ENCODE measurements around a stretch of chr12.

DNA sequence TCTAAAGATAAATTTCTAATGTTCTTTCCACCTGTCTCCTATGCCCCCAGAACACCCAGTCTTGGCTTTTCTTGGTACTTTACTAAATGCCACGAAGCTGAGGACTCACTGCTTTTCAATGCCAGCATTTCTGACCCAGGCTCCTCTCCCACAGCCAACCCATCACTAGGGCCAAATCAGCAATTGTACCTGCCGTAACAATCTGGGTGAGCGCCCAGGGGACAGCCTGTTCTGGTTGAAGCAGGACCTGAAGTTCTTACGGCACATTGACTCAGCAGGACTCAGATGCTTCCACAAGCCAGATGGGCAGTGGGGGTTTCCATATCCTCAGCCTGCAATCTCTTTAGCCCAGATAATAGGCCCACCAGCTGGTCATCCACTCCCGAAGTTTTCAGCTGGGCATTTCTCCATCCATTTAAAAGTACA, 75.1 kb upstream of the PLXNC1 start:
- CAGE, long polyA plus RNA = no peak
- RRBS = no CpG with 5 or more reads among the region's 5 CpGs

DNA sequence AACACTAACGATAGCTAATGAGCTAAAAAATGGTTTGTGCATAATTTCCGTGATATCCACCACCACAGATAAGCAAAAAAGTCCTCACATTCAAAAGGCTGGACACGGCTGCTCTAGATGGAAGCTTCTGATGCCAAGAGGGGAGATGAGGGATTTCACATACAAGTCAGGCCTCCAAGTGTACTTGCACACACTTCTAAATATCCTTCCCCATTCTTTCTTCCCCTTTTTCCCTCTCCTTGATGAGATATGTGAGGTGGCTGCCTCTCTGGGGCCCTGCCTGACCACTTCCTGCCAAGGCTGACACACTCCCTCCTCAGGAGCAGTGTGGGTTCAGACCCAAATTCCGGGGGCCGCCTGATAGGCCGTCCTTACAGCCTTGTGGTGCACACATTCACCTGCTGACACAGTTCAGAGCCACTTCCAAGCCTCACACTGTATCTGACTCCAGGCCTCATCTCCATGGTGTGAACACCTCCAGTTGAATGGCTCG, 96.4 kb downstream of the PLXNC1 start:
- CAGE, long polyA plus RNA = no peak
- RRBS = no CpG with 5 or more reads among the region's 7 CpGs

DNA sequence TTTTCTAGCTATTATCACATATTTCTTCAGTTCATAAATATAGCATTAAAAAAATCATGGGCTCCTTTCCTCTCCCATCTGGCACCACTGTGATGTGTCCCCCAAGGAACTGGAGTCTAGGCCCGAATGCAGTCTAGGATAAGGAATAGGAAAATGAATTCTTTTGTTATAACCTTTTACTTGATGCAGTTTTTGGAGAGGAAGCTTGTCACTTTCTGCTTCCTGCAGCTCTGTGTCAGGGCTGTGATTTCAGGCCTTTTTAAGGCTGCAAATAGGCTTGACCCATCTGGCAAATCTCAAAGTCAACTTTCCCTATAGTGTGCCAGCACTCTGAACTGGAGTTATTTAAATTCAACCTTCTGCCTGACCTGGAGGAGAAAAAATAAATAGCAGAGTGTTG, 51.8 kb upstream of the CEP83 start:
- CAGE, long polyA plus RNA = no peak
- RRBS = no CpG with 5 or more reads among the region's 1 CpG

DNA sequence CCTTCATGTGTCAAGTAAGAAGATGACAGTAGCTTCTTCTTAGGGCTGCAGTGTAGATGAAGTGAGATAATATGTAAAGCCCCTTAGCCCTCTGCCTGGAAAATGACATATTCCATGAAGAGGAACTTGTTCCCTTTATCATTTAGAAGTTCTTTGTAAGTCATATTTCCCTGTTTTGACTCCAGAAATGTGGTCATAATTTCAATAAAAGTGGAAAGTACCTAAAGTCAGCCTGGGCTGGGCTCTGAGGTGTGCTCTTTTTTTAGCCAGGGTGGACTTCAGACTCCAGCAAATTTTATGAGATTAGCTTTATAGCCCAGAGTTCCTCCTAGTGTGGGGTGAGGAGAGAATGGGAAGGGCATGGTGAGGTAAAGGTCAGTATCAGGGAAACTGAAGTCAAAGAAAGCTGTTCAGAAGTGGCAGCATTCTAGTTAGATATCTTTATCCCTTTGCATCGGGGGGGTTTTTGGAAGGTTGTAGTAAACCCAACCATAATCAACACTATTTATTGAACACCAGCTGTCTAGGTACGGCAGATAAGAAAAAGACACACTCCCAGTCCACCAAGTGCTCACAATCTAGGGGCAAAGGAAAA, 92.5 kb downstream of the TMCC3 start:
- CAGE, long polyA plus RNA = no peak
- RRBS = no CpG with 5 or more reads among the region's 2 CpGs

- CAGE, long polyA plus RNA = no peak
These were observed 18.9 kb downstream of the TMCC3 start for GRCh38 chr12:94631541-94631740.

DNA sequence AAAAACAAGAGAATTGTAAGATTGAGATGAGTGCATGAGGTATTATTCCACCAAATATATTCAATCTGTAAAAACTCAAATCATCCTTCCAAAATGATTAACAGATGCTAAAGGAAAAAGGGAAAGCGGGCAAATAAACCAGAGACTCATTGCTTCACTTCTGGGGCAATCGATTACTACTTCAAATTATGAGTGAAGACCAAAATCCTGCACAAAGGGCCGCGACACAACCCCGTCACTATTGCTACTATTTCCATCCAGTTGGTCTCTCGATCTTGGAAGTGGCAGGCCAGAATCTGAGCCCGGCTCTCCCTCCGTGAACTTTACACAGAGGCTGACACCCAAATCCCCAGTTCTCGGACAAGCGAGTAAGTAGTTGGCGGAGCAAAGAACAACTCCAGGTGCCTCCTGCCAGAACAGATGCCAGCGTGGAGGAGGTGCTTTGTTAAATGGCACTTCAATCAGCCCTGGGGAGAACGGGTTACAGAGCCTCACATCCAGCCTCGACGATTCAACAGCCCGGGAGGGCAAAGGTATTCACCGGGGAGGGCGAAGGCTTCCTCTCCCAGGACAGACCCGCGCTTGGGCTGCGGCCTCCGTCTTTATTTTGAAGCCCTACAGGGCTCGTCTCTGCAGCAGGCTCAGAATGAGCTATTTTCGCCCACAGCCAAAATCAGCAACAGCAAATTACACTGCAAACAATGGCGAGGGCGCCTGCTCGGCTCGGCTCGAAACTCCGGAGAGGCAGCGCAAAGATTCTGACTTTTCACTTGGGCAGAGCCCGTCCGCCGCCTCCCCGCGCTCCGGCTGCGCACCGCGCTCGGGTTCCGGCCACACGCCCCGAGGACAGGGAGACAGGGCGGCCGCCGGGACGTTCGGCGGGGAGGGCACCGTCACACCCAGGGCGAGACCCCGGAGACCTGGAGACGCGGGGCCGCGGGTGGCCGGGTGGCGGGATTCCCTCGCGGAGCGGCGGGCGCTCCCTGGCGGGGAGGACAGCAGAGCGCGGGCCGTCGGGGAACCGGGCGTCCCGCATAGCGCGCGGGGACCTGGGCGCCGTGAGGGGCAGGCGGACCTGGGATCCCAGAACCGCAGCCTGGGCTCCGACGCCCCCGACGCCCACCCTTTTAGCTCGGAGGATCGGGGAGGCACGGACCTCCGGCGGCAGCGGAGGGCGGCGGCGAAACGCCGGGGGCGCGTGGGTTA, 883 bp downstream of the TMCC3 start:
- CAGE, long polyA plus RNA = no peak
- RRBS = 3% methylated on average over 35 of the region's 96 CpGs

DNA sequence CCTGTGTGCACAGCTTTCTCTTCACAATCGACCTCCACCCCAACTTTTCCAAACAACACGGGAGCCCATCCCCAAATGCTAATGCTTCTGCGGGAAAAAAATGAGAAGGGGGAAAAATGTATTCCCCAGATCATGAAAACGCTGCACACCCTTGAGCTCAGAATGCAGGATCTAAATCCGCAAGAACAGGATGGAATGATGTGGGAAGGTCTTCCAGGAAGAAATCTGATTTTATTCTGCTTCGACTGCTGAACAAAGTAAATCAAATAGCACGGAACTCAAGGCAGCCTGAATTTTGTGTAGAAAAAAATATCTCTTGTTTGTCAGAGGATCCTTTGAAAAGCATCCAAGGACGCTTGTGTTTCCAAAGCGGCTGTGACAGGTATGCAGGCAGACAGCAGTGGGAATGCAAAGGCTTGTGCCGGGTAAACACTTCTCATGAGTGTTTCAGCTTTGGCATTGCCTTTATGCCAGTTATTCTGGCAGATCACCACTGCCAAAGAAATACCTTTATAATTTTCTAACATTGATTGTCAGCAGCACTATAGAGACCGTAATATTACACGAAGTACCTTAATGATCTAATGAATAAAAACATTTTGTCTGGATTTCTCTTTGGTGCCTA, 128.6 kb downstream of the NDUFA12 start:
- CAGE, long polyA plus RNA = no peak
- RRBS = no CpG with 5 or more reads among the region's 12 CpGs

DNA sequence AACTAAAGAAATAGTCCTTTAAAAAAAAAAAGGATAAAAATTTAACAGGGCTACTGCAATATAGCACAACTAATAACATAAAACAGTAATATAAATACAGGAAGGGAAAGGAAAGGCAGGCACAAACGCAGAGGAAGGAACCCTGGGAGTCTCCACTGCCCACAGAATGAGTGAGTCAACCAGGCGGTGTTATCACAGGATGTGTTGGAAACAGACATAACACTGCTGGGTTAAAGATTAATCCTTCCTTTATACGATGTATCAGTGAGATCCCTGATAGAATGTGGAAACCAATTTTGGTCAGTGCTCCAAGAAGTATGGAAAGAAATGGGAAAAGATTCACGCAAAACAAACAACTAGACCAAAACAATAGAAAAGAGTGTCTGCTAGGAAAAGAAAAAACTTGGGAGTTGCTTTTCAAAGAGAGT, 47.9 kb downstream of the FGD6 start:
- CAGE, long polyA plus RNA = no peak
- RRBS = no CpG with 5 or more reads among the region's 4 CpGs

GRCh38 chr12:95230084-95230918, 12.7 kb downstream of the VEZT start:
- CAGE, long polyA plus RNA = no peak
- RRBS = no CpG with 5 or more reads among the region's 3 CpGs

GRCh38 chr12:95380074-95380735, 93.7 kb upstream of the METAP2 start:
- CAGE, long polyA plus RNA = no peak
- RRBS = no CpG with 5 or more reads among the region's 15 CpGs

GRCh38 chr12:95383815-95384456, 90.0 kb upstream of the METAP2 start:
- CAGE, long polyA plus RNA = no peak
- RRBS = no CpG with 5 or more reads among the region's 15 CpGs

GRCh38 chr12:95475914-95476398, 2.0 kb downstream of the METAP2 start:
- CAGE, long polyA plus RNA = start-site peak on the plus strand at chr12:95476074-95476169, 328 and 261 reads in 2 replicates
- RRBS = no CpG with 5 or more reads among the region's 6 CpGs

- CAGE, long polyA plus RNA = no peak
- RRBS = no CpG with 5 or more reads among the region's 7 CpGs
These were observed 73.3 kb upstream of the USP44 start for GRCh38 chr12:95624539-95624931.

DNA sequence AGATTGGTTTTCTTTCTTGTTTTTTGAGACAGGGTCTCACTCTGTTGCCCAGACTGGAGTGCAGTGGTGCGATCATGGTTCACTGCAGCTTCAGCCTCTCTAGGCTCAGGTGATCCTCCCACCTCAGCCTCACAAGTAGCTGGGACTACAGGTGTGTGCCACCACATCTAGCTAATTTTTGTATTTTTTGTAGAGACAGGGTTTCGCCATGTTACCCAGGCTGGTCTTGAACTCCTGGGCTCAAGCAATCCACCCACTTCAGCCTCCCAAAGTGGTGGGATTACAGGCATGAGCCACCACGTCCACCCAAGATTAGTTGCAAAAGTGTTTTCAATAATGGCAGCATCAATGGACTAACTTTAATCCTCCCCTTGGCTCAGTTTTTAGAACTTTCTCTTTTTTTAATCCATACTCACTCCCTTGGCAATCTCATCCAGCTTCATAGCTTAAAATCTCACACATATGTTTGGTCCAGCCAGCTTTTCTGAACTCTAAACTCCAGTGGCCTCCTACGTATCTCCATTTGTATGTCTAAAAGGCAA, 18.5 kb downstream of the NTN4 start:
- CAGE, long polyA plus RNA = no peak
- RRBS = no CpG with 5 or more reads among the region's 4 CpGs

GRCh38 chr12:95786826-95787547, 3.6 kb downstream of the NTN4 start:
- CAGE, long polyA plus RNA = no peak
- RRBS = no CpG with 5 or more reads among the region's 16 CpGs

DNA sequence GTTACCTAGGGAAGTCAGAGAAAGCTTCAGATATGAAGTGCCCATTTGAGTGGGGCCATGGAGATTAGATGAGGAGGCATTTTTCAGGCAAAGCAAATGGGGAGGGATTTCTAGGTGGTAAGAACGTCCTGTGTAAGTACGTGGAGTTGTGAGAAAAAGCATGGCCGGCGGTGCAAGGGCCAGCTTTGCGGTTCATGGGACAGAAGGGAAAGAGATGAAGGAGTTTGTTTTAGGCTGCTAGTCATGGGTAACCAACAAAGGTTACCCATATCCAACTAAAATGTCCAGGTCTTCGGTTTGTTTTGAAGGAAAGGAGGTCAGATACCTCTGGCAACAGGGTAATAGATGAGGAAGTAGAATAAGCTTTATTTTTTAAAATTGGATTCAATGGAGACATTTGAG, 10.1 kb upstream of the SNRPF start:
- CAGE, long polyA plus RNA = no peak
- RRBS = no CpG with 5 or more reads among the region's 6 CpGs

GRCh38 chr12:95859406-95859971, 737 bp downstream of the SNRPF start:
- CAGE, long polyA plus RNA = no peak
- RRBS = no CpG with 5 or more reads among the region's 13 CpGs

DNA sequence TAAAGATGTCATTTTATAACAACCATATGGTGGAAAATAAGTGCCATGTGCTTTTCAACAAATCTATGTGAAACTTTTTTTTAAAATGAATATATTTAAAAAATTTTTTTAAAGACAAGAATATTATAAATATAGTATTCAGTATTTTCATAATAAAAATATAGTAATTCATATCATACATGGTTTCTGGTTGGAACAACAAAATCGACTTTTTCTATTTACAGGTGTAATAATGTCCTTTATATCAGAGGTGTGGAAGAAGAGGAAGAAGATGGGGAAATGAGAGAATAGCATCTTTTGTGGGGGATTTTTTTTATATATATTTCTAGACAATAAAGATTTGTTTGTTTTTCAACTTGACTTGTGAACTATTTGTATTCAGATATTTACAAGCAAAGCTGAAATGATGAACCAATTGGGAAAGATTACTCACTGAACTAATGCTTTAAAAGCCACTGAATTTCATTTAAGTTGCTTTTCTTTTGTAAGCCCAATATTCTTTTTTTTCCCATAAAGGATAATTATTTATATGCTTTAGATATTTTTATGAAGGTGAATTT, 7.1 kb downstream of the SNRPF start:
- CAGE, long polyA plus RNA = no peak
- RRBS = no CpG with 5 or more reads among the region's 1 CpG

DNA sequence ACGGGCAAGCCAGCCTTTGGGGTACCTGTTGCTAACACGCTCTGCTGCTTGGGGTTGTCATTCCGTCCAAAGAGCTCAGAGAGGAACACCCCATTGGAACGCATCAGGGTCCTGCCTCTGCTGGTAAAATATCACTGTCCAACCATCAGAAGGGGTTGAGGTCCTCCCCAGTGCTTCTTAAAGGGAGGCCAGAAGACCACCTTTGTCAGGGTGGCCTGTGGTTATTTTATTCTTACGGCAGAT, 441 bp downstream of the AMDHD1 start:
- CAGE, long polyA plus RNA = no peak
- RRBS = no CpG with 5 or more reads among the region's 5 CpGs

- CAGE, long polyA plus RNA = no peak
- RRBS = 2% methylated on average over 2 of the region's 44 CpGs
These were observed 1.1 kb downstream of the ELK3 start for GRCh38 chr12:96195004-96195933.